K562 (cell line): ENCODE measurements around a stretch of chr1.

GRCh38 chr1:51329277-51329962 lies 942 bp downstream of the TTC39A start:
- RAMPAGE, long total RNA, result no peak
- RRBS, result 100% methylated on average over 1 of the region's 9 CpGs
PRO-cap:
- standard, result no peak
- CoPRO, capped RNA only, 2 experiments, result no peak in any of the 2 experiments
- CoPRO, capped and uncapped RNA, 2 experiments, result no peak in any of the 2 experiments
- CoPRO, uncapped RNA only, 2 experiments, result no peak in any of the 2 experiments
CAGE:
- cytosol, long polyA plus RNA, result no peak
- long polyA plus RNA, result no peak
- nucleolus, long total RNA, result no peak
- nucleus, long polyA plus RNA, result no peak

GRCh38 chr1:51491660-51491859 lies 27.5 kb downstream of the EPS15 start:
- RAMPAGE, long total RNA, result no peak
- RRBS, result no CpG with 5 or more reads among the region's 1 CpG
PRO-cap:
- standard, result no peak
- CoPRO, capped RNA only, 2 experiments, result no peak in any of the 2 experiments
- CoPRO, capped and uncapped RNA, 2 experiments, result no peak in any of the 2 experiments
- CoPRO, uncapped RNA only, 2 experiments, result no peak in any of the 2 experiments
CAGE:
- cytosol, long polyA plus RNA, result no peak
- long polyA plus RNA, result no peak
- nucleolus, long total RNA, result no peak
- nucleus, long polyA plus RNA, result no peak

DNA sequence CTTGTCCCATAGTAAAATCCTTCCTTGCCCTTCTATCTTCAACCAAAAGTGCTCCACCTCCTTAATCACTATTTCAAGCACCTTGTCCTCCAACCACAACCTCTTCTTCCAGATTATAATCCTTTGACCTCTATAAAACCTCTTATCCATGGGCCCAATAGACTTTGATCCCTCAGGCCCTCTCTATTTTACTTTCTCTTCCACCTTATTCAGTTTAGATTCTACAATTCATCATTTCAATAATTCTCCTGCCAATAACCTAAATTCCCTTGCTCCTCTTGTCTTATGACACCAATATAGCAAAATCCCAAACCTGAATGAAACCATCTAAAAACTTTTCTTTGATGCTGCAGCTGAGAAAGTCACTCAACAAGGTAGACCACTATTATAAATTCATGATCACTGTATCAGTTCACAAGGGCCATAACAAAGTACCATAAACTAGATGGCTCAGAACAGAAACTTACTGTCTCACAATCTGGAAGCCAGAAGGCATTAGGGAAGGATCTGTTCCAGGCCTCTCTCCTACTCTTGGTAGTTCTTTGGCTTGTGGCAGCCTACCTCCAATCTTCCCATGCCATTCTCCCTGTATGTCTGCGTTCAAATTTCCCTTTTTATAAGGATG lies 24.8 kb downstream of the EPS15 start:
- RAMPAGE, long total RNA, result no peak
- RRBS, result no CpG with 5 or more reads among the region's 1 CpG
PRO-cap:
- standard, result no peak
- CoPRO, capped RNA only, 2 experiments, result no peak in any of the 2 experiments
- CoPRO, capped and uncapped RNA, 2 experiments, result no peak in any of the 2 experiments
- CoPRO, uncapped RNA only, 2 experiments, result peak in 1 of 2 experiments; most common minus-strand start position 185 of the sequence (in 1)
CAGE:
- cytosol, long polyA plus RNA, result no peak
- long polyA plus RNA, result no peak
- nucleolus, long total RNA, result no peak
- nucleus, long polyA plus RNA, result no peak

DNA sequence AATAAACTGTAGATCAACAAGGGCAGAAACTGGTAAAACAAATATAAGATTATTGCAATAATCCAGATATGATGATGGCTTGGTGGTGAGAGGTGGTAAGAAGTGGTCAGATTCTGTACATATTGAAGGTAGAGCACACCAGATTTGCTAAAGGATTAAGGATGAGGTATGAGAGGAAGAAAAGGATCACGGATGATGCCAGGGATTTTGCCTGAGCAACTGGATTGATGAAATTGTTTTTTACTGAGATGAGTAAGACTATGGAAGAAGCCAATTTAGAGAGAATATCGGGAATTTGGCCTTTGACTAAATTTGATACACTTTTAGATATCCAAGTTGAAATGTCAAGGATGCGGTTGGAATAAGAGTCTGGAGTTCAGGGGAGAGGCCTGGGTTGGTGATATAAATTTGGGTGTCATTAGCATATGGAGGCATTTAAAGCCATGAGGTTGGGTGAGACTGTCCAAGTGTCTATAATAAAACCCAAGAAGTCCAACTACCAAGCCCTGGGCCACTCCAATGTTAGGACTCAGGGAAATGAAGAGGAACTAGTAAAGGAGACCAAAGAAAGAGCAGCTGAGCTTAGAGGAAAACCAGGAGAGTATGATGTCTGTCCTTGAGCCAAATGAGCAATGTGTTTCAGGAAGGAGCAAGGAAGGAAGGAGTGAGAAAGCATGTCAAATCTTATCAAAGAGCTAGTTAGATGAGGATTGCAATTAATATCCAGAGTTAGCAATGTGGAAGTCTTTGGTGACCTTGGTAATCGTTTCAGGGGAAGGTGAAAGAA lies 12.5 kb upstream of the EPS15 start:
- RAMPAGE, long total RNA, result no peak
- RRBS, result no CpG with 5 or more reads among the region's 4 CpGs
PRO-cap:
- standard, result no peak
- CoPRO, capped RNA only, 2 experiments, result no peak in any of the 2 experiments
- CoPRO, capped and uncapped RNA, 2 experiments, result no peak in any of the 2 experiments
- CoPRO, uncapped RNA only, 2 experiments, result no peak in any of the 2 experiments
CAGE:
- cytosol, long polyA plus RNA, result no peak
- long polyA plus RNA, result no peak
- nucleolus, long total RNA, result no peak
- nucleus, long polyA plus RNA, result no peak

DNA sequence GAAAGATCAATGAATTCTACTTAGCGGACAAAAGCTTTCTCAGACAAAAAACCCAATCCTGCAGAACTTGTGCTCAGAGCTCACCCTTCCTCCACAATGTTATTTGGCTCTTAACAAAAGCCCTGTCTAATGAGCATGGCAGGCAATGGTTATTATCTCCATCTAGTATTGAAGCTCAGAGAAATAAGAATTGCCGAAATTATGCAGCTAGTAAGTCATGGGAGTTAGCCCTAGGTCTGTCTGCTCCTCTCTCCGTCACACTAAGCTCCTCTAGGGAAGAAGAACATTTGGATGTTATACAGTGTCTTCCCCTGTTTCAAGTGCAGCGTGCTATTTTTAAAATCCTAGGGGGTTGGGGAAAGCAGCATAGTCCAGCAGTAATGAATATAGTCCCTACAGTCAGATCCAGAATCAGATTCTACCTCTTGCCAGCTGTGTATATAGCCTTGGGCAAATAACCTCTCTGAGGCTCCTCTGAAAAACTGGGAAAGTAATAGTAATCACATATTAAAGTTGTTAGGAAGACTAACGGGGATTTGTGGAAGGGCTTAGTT lies 44.6 kb upstream of the OSBPL9 start:
- RAMPAGE, long total RNA, result no peak
- RRBS, result no CpG with 5 or more reads among the region's 5 CpGs
PRO-cap:
- standard, result no peak
- CoPRO, capped RNA only, 2 experiments, result no peak in any of the 2 experiments
- CoPRO, capped and uncapped RNA, 2 experiments, result no peak in any of the 2 experiments
- CoPRO, uncapped RNA only, 2 experiments, result no peak in any of the 2 experiments
CAGE:
- cytosol, long polyA plus RNA, result no peak
- long polyA plus RNA, result no peak
- nucleolus, long total RNA, result no peak
- nucleus, long polyA plus RNA, result no peak

DNA sequence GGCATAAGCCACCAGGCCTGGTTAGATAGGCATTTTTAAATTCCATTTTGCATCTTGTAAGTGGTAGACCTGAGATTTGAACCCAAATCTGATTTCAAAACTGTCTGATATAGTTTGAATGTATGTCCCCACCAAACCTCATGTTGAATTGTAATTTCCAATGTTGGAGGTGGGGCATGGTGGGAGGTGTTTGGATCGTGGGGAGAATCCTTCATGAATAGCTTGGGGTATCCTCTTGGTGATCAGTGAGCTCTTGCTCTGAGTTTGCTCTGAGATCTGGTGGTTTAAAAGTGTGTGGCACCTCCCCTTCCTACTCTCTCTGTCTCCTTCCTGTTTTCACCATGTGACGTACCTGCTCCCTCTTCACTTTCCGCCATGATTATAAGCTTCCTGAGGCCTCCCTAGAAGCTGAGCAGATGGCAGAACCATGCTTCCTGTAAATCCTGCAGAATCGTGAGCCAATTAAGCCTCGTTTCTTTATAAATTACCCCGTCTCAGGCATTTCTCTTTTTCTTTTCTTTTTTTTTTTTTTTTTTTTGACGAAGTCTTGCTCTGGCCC lies 40.0 kb upstream of the OSBPL9 start:
- RAMPAGE, long total RNA, result no peak
- RRBS, result no CpG with 5 or more reads among the region's 7 CpGs
PRO-cap:
- standard, result no peak
- CoPRO, capped RNA only, 2 experiments, result no peak in any of the 2 experiments
- CoPRO, capped and uncapped RNA, 2 experiments, result no peak in any of the 2 experiments
- CoPRO, uncapped RNA only, 2 experiments, result no peak in any of the 2 experiments
CAGE:
- cytosol, long polyA plus RNA, result no peak
- long polyA plus RNA, result no peak
- nucleolus, long total RNA, result no peak
- nucleus, long polyA plus RNA, result no peak

GRCh38 chr1:51649528-51649881 lies 32.6 kb downstream of the OSBPL9 start:
- RAMPAGE, long total RNA, result no peak
- RRBS, result no CpG with 5 or more reads among the region's 2 CpGs
PRO-cap:
- standard, result no peak
- CoPRO, capped RNA only, 2 experiments, result no peak in any of the 2 experiments
- CoPRO, capped and uncapped RNA, 2 experiments, result no peak in any of the 2 experiments
- CoPRO, uncapped RNA only, 2 experiments, result no peak in any of the 2 experiments
CAGE:
- cytosol, long polyA plus RNA, result no peak
- long polyA plus RNA, result no peak
- nucleolus, long total RNA, result no peak
- nucleus, long polyA plus RNA, result no peak

DNA sequence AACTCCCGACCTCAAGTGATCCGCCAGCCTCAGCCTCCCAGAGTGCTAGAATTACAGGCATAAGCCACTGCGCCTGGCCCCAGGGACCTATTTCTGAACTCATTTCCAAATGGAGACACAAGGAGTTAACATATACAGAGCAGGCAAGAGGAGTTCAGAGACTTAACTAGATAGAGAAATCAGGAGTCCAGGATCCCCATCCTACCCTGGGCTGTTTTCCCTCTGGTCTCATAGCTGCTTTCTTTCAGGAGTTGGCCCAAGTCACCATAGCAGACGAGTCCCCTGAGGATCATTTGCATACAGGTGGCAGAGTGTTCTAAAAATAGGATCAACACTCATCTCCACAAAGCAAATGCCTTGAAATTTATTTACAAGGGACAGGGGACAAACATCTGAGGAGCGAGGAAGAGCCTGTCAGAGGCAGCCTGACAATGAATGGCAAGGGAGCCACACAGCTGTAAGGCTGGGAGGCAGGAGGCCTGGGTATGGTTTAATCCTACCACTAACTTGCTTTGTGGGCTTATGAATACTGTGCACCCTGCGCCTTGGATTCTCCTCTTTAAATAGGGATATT lies 34.8 kb downstream of the RAB3B start:
- RAMPAGE, long total RNA, result no peak
- RRBS, result no CpG with 5 or more reads among the region's 6 CpGs
PRO-cap:
- standard, result no peak
- CoPRO, capped RNA only, 2 experiments, result no peak in any of the 2 experiments
- CoPRO, capped and uncapped RNA, 2 experiments, result no peak in any of the 2 experiments
- CoPRO, uncapped RNA only, 2 experiments, result no peak in any of the 2 experiments
CAGE:
- cytosol, long polyA plus RNA, result no peak
- long polyA plus RNA, result no peak
- nucleolus, long total RNA, result no peak
- nucleus, long polyA plus RNA, result no peak

- RAMPAGE, long total RNA, result no peak
- RRBS, result no CpG with 5 or more reads among the region's 12 CpGs
PRO-cap:
- standard, result no peak
- CoPRO, capped RNA only, 2 experiments, result no peak in any of the 2 experiments
- CoPRO, capped and uncapped RNA, 2 experiments, result no peak in any of the 2 experiments
- CoPRO, uncapped RNA only, 2 experiments, result no peak in any of the 2 experiments
CAGE:
- cytosol, long polyA plus RNA, result no peak
- long polyA plus RNA, result no peak
- nucleolus, long total RNA, result no peak
- nucleus, long polyA plus RNA, result no peak
These were observed 13.5 kb downstream of the RAB3B start for GRCh38 chr1:51976704-51977673.

DNA sequence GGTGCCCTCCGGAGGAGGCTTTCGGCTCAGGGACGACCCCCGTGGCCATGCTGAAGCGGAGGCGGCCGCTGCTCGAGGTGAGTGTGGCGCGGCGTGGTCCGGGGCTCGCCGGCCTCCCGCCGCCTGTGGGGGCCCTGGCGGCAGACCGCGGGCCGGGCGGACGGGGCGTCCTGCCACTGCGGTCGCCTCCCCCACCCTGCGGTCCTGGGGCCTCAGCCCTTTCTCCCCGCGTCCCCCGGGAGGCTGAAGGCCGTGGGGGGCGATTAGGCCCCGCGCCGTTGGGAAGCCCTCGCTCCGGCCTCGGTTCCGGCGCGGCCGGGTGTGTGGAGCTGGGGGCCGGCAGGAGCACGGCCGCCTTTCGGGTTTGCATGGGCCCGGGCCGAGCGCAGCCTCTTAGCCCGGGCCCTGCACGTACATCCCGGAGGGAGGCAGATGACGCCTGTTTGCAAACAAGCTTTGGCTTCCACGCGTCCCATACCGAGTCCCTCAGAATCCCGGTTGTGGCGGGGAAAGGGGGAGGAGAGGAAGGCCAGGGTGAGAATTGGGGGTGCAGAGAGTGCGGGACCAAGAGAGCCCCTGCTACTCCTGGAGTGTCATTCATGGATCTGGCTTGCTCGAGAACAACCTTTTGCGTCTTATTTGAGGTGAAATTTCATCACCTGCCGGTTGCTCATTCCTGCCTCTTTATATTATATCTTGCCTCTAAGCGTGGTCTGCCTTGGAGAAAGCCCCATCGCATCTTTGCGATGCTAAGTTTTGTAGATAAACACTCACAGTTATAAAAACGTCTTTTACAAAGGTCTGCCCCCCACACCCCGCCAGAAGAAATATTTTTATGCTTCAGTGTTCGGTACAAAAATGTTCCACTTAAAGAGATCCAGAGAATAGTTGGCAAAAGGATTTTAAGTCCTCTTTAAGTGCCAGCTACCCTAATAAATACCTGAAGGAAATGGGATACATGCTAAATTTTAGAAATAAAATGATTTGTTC lies 733 bp downstream of the ZFYVE9 start:
- RAMPAGE, long total RNA, result no peak
- RRBS, result 1% methylated on average over 36 of the region's 67 CpGs
PRO-cap:
- standard, result bidirectional peak, plus-strand start at position 143 of the sequence, minus-strand start at position 110 of the sequence; bidirectional peak, plus-strand start at position 192 of the sequence, minus-strand start at position 198 of the sequence; bidirectional peak, plus-strand start at position 303 of the sequence, minus-strand start at position 323 of the sequence; unidirectional peak, minus-strand start at position 395 of the sequence; unidirectional peak, minus-strand start at position 502 of the sequence; unidirectional peak, minus-strand start at position 612 of the sequence
- CoPRO, capped RNA only, 2 experiments, result peak in 1 of 2 experiments; most common plus-strand start position 637 of the sequence (in 1); most common minus-strand start position 607 of the sequence (in 1)
- CoPRO, capped and uncapped RNA, 2 experiments, result no peak in any of the 2 experiments
- CoPRO, uncapped RNA only, 2 experiments, result no peak in any of the 2 experiments
CAGE:
- cytosol, long polyA plus RNA, result no peak
- long polyA plus RNA, result no peak
- nucleolus, long total RNA, result no peak
- nucleus, long polyA plus RNA, result no peak

DNA sequence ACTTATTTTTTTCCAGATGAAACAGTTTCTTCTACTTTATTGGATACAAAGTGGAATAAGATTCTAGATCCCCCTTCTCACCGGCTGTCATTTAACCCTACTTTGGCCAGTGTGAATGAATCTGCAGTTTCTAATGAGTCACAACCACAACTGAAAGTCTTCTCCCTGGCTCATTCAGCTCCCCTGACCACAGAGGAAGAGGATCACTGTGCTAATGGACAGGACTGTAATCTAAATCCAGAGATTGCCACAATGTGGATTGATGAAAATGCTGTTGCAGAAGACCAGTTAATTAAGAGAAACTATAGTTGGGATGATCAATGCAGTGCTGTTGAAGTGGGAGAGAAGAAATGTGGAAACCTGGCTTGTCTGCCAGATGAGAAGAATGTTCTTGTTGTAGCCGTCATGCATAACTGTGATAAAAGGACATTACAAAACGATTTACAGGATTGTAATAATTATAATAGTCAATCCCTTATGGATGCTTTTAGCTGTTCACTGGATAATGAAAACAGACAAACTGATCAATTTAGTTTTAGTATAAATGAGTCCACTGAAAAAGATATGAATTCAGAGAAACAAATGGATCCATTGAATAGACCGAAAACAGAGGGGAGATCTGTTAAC lies 95.7 kb downstream of the ZFYVE9 start:
- RAMPAGE, long total RNA, result no peak
- RRBS, result no CpG with 5 or more reads among the region's 4 CpGs
PRO-cap:
- standard, result no peak
- CoPRO, capped RNA only, 2 experiments, result no peak in any of the 2 experiments
- CoPRO, capped and uncapped RNA, 2 experiments, result no peak in any of the 2 experiments
- CoPRO, uncapped RNA only, 2 experiments, result no peak in any of the 2 experiments
CAGE:
- cytosol, long polyA plus RNA, result no peak
- long polyA plus RNA, result no peak
- nucleolus, long total RNA, result no peak
- nucleus, long polyA plus RNA, result no peak

DNA sequence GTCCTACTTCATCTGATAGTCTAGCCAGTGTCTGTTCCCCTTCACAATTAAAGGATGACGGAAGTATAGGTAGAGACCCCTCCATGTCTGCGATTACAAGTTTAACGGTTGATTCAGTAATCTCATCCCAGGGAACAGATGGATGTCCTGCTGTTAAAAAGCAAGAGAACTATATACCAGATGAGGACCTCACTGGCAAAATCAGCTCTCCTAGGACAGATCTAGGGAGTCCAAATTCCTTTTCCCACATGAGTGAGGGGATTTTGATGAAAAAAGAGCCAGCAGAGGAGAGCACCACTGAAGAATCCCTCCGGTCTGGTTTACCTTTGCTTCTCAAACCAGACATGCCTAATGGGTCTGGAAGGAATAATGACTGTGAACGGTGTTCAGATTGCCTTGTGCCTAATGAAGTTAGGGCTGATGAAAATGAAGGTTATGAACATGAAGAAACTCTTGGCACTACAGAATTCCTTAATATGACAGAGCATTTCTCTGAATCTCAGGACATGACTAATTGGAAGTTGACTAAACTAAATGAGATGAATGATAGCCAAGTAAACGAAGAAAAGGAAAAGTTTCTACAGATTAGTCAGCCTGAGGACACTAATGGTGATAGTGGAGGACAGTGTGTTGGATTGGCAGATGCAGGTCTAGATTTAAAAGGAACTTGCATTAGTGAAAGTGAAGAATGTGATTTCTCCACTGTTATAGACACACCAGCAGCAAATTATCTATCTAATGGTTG lies 96.4 kb downstream of the ZFYVE9 start:
- RAMPAGE, long total RNA, result no peak
- RRBS, result no CpG with 5 or more reads among the region's 6 CpGs
PRO-cap:
- standard, result no peak
- CoPRO, capped RNA only, 2 experiments, result no peak in any of the 2 experiments
- CoPRO, capped and uncapped RNA, 2 experiments, result no peak in any of the 2 experiments
- CoPRO, uncapped RNA only, 2 experiments, result no peak in any of the 2 experiments
CAGE:
- cytosol, long polyA plus RNA, result no peak
- long polyA plus RNA, result no peak
- nucleolus, long total RNA, result no peak
- nucleus, long polyA plus RNA, result no peak

DNA sequence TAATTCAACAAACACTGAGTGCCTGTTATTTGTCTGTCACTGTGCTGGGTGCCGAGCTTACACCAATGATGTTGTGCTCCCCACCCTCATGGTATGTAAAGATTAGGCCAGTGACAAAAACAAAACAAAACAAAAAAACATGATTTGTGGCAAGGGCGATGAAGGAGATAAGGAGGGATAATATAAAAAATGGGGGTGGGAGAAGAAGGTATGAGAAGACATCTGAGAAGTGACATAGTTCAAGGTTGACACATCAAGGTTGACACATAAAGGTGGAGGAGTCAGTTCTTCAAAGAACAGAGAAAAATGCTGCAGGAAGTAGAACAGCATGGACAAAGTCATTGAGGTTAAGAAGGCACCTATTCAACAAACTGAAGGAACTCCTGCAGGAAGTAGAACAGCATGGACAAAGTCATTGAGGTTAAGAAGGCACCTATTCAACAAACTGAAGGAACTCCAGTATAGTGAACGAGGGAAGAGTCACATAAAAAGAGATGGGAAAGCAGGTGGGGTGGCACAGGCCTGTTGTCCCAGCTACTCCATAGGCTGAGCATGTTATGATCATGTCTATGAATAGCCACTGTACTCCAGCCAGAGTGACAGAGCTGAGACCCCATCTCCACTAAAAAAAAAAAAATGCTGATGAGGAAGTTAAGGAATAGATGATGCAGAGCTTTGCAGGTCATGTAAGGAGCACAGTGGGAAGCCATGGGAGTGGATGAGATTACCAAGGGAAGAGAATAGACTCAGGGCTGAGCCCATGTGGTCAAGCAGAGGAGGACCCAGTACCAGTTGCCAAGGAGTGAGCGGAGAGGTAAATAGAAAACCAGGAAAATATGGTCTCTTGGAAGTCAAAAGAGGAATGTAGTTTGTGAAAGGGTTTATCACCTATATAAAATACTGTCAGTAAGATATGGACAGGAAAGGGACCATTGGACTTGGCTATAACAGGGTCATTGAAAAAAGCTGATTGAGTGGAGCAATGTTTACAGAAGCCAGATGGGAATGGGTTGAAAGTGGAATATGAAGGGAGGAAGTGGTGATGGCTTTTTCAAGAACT lies 101.6 kb downstream of the ZFYVE9 start:
- RAMPAGE, long total RNA, result no peak
- RRBS, result no CpG with 5 or more reads among the region's 4 CpGs
PRO-cap:
- standard, result no peak
- CoPRO, capped RNA only, 2 experiments, result no peak in any of the 2 experiments
- CoPRO, capped and uncapped RNA, 2 experiments, result no peak in any of the 2 experiments
- CoPRO, uncapped RNA only, 2 experiments, result no peak in any of the 2 experiments
CAGE:
- cytosol, long polyA plus RNA, result no peak
- long polyA plus RNA, result no peak
- nucleolus, long total RNA, result no peak
- nucleus, long polyA plus RNA, result no peak

DNA sequence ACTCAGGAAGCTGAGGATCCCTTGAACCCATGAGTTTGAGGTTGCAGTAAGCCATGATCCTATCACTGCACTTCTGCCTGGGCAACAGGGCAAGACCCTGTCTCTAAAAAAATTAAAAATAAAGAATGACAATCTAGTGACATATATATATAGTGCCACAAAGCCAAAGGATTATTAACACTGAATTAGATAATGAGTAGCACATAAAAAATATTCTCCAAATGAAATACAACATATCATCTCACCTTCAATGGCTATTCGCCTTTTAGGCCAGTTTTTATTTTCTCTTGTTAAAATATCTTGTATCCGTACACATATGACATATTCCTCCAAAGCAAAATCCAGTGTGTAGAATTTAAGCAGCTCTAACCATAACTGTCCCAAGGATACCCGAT lies 73.1 kb downstream of the PRPF38A start:
- RAMPAGE, long total RNA, result no peak
- RRBS, result no CpG with 5 or more reads among the region's 3 CpGs
PRO-cap:
- standard, result no peak
- CoPRO, capped RNA only, 2 experiments, result no peak in any of the 2 experiments
- CoPRO, capped and uncapped RNA, 2 experiments, result no peak in any of the 2 experiments
- CoPRO, uncapped RNA only, 2 experiments, result no peak in any of the 2 experiments
CAGE:
- cytosol, long polyA plus RNA, result no peak
- long polyA plus RNA, result no peak
- nucleolus, long total RNA, result no peak
- nucleus, long polyA plus RNA, result no peak

- RAMPAGE, long total RNA, result no peak
- RRBS, result no CpG with 5 or more reads among the region's 8 CpGs
PRO-cap:
- standard, result no peak
- CoPRO, capped RNA only, 2 experiments, result peak in 1 of 2 experiments; most common plus-strand start chr1:52631859 (in 1); most common minus-strand start chr1:52631812 (in 1)
- CoPRO, capped and uncapped RNA, 2 experiments, result no peak in any of the 2 experiments
- CoPRO, uncapped RNA only, 2 experiments, result no peak in any of the 2 experiments
CAGE:
- cytosol, long polyA plus RNA, result no peak
- long polyA plus RNA, result no peak
- nucleolus, long total RNA, result no peak
- nucleus, long polyA plus RNA, result no peak
These were observed 1.2 kb upstream of the SHISAL2A start for GRCh38 chr1:52631592-52632292.

- RAMPAGE, long total RNA, result no peak
- RRBS, result no CpG with 5 or more reads among the region's 2 CpGs
PRO-cap:
- standard, result no peak
- CoPRO, capped RNA only, 2 experiments, result no peak in any of the 2 experiments
- CoPRO, capped and uncapped RNA, 2 experiments, result no peak in any of the 2 experiments
- CoPRO, uncapped RNA only, 2 experiments, result no peak in any of the 2 experiments
CAGE:
- cytosol, long polyA plus RNA, result no peak
- long polyA plus RNA, result no peak
- nucleolus, long total RNA, result no peak
- nucleus, long polyA plus RNA, result no peak
These were observed 19.0 kb downstream of the SHISAL2A start for GRCh38 chr1:52651942-52652492.

- RAMPAGE, long total RNA, result no peak
- RRBS, result no CpG with 5 or more reads among the region's 1 CpG
PRO-cap:
- standard, result no peak
- CoPRO, capped RNA only, 2 experiments, result no peak in any of the 2 experiments
- CoPRO, capped and uncapped RNA, 2 experiments, result no peak in any of the 2 experiments
- CoPRO, uncapped RNA only, 2 experiments, result no peak in any of the 2 experiments
CAGE:
- cytosol, long polyA plus RNA, result no peak
- long polyA plus RNA, result no peak
- nucleolus, long total RNA, result no peak
- nucleus, long polyA plus RNA, result no peak
These were observed 13.8 kb downstream of the ZYG11B start for GRCh38 chr1:52740142-52740400.

- RAMPAGE, long total RNA, result no peak
- RRBS, result no CpG with 5 or more reads among the region's 7 CpGs
PRO-cap:
- standard, result no peak
- CoPRO, capped RNA only, 2 experiments, result no peak in any of the 2 experiments
- CoPRO, capped and uncapped RNA, 2 experiments, result no peak in any of the 2 experiments
- CoPRO, uncapped RNA only, 2 experiments, result no peak in any of the 2 experiments
CAGE:
- cytosol, long polyA plus RNA, result no peak
- long polyA plus RNA, result no peak
- nucleolus, long total RNA, result no peak
- nucleus, long polyA plus RNA, result no peak
These were observed 23.8 kb downstream of the ZYG11B start for GRCh38 chr1:52750103-52750446.